ENCODE measurements around a stretch of chr9.

- RRBS, result no CpG with 5 or more reads among the region's 9 CpGs
Observed at GRCh38 chr9:13787304-13787993, 508.0 kb upstream of the MPDZ start.

- RRBS, result no CpG with 5 or more reads among the region's 6 CpGs
Observed at GRCh38 chr9:14086195-14086866, 227.6 kb downstream of the NFIB start.

DNA sequence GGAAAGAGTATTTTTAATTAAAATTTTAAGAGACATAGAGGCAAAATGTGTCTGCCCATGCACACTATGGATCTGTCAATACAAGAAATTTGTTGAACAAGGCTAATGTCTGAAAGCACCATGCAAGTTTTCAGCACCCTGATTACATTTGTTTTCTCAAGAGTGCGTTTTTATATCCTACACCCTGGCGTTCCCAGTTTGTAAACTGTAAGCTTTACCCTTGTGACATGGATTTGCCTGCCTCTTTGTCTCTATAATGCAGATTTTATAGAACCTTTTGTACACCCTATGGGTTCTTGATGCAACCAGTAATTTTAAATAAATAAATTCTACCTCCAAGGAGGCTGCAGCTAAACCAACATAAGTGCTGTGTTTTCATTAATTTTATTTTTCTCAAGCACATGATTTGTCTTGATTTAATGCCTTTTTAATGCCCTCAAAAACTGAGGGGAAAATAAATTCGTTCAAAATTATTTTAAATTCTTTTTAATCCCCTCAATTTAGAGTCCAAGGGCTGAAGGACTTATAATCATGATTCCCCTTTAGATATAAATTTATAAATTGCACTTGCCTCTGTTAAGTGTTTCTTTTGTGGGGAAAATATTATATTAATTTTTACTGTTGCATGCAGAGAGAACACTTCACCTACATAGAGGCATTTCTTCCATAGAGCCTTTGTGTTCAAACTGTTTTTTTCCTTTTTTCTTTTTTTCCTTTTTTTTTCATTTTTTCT lies 226.9 kb downstream of the NFIB start:
- RRBS, result no CpG with 5 or more reads among the region's 3 CpGs

- RRBS, result no CpG with 5 or more reads among the region's 10 CpGs
Observed at GRCh38 chr9:14087773-14088570, 226.0 kb downstream of the NFIB start.

DNA sequence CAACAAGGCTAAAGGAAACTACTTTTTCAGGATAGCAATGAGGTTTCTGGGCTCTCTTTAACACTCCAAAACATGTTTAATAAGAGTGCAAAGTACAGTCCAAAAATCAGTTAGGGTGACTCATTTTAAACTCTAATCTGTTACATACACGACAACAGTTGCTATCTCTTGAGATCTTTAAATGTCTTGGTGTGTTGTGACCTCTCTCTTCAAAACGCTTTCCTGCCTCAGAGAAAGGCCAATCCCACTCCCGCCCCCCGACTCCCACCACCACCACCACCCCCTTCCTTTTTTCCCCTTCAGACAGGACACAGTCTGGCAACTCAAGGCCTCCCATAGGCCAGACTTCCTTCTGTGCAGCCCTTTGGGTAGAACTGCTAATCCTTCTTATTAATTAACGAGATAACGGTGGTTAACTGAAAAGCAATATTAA lies 11.4 kb downstream of the NFIB start:
- RRBS, result no CpG with 5 or more reads among the region's 6 CpGs

DNA sequence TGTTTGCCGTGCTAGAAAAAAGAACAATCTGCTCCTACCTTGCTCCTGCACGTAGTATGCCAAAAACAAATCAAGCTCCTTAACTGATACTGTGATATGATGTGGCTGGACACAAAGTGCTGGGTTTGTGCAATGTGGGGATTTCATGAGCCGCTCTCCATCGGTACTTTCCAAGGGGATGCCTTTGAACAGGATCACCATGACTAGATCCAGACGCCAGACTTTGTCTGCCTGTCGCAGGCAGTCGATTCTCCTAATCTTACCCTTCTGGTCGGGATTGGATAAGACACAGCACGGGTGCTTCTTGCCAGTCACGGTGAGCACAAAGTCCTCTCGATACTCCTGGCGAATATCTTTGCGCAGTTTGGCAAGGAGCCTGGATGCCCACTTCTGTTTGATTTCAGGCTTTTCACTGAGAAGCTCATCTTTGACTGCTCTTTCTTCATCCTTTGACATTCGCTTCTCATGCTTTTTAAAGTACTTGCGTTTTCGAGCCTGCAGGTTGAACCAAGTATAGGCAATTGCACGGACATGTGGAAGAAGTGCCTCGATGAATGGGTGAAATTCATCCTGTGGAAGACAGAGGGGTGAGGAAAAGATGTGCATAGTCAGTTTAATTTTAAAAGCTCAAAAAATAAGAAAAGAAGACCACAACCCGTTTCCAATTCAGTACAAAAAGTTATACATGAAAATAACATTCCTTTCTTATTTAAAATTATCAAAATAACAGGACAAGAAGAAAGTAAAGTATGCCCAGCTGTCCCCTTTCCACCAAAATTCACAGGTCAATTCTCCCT lies 6.8 kb downstream of the NFIB start:
- RRBS, result no CpG with 5 or more reads among the region's 19 CpGs

DNA sequence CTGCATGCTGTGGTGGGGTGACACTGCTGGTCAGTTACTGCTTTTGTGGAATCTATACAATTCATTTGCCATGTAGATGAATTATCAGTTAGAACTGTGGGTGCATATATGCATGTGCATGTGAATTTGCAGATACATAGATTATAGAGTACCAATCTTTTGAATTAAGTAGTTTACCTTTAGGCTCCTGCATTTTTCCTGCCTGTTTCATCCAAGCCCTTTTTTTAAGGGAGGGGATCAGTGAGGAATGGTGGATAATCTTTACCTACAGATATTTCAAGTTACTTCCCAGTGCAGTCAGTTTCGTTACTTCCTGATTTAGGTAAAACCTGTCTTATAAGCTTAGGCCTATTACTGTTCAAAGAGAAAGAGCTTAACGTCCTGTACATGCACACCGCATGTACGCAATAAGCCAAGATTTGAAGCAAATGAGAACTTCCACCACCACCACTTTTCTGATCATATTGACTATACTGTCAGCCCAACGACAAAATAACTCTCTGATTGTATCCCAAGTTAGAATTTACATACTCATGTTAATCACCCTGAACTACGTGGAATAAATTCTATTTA lies 5.3 kb downstream of the NFIB start:
- RRBS, result no CpG with 5 or more reads among the region's 6 CpGs

- RRBS, result no CpG with 5 or more reads among the region's 4 CpGs
Observed at GRCh38 chr9:14311853-14312295, 2.1 kb downstream of the NFIB start.

DNA sequence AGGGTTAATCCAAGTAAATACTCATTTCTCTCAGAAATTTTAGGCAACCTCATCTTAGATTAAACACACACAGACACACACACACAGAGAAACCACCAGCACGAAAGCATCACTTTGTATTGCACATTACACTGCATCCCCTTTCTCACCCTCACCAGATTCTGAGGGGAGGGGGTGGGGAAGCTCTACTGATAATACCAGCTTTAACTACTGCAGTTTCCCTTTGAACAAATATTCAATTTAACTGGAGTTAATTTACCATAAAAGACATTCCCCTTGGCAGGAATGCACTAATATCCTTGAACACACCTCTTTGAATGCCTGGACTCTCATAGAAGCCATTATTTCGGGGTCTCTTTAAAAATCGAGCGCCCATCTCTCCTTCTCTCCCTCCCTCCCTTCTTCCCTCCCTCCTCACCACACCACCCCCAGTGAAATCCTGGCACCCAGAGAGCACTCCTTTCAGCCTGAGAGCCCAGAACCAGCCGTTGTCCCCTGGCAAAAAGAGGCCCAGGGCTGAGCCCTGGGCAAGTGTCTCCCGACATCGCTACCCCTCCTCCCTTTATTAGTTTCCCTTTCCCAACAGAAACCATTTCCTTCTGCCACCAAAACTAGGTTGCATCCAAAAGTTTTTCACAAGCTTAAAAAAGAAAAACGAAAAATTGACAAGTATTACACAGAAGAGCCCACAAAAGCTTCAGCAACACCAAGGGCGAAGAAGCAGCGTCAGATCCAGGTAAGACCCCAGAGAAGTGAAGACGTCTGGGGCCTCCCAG lies 2.9 kb upstream of the NFIB start:
- RRBS, result no CpG with 5 or more reads among the region's 11 CpGs

DNA sequence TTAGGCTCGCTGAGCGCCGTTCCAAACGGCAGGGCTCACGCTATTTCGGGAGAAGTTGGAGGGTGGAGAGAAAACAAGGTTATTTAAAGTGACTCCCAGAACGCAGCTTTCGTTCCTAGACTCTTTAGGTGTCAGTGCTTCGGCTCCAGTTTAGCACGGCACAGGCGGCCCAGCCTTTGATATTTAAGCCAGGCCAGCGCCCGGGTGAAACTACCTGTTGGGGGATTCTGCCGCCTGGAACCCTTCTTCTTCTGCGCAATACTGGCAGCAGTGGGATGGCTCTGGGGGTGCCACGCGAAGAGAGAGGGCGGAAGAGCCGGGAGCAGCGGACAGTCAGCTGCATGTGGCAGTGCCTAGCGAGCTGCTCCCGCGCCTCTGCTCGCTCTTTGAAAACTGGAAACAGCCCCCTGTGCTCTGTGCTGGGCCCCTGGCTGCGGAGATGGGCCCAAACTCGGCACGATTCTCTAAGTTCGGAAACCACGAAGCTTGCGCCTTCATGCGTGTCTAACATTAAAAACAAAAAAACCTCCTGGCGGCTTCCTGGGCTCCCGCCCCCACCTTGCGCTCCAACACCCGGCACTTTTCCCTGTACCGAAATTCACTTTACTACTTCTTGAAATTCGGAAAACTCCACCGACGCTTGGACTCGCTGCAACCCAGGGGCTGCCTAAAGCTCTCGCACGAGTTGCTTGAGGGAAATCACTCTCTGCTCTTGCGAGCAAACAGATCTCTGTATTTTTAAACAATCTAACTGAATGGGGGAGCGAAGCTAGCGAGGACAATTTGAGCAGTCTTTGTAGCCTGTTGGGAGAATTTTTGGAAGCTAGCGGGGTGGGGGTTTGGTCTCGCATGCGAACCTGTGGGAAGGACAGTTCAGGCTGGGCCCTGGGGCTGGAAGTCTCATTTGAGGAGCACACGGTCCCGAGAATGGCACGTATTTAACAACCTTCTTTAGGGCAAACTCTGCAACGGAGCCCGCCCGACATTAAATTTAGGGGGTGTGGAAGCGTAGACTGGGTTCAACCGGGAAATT lies 34.8 kb upstream of the NFIB start:
- RRBS, result 15% methylated on average over 6 of the region's 56 CpGs

DNA sequence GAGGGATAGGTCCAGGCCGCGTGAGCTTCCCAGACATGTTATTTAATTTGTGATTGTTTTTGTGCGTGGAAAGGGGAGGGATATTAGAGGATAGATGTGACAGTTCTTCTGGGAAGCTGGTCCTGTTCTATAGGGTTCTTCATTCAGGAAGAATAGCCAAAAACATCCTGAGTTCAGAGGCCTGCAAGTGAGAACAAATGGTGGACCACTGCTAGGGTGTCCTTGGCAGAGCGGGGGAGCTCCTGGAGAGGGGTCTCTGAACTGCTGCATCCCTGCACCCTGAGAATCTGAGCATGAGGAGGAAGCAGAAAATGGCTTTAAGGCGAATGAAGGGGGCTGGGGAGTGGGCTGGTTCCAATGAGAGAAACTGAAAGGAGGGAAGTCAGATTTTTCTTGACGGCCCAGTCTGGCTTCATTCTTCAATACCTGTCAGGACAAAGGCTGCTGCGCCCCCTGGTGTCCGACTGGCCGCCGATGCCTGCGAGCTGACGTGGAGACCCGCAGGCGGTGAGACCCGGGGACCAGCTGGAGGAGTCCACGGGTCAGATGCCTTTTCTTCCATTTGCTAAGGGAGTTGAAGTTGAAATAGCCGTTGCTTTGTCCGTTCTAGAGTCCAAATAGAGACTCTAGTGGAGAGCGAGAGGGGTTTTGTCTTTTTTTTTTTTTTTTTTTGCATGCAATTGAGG lies 39.4 kb upstream of the NFIB start:
- RRBS, result no CpG with 5 or more reads among the region's 19 CpGs

DNA sequence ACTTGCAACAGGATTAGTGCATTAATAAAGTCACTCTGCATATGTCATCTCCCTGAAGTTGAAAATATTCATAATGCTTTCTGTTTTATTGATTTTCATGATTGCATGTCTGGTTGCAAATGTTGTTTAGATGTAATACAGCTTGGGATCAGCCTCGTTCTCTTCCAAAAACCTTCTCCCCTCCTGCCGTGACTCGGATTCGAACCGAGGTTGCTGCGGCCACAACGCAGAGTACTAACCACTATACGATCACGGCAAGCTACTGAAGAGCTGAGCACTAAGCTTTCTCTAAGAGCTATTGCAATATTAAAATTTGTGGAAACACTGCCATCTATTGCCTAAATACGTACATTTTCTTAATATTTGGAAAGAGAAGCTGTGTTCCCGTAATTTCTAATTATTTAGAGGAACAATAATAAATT lies 119.8 kb upstream of the NFIB start:
- RRBS, result no CpG with 5 or more reads among the region's 11 CpGs

- RRBS, result no CpG with 5 or more reads among the region's 13 CpGs
Observed at GRCh38 chr9:14779367-14780162, 57.0 kb upstream of the CER1 start.

DNA sequence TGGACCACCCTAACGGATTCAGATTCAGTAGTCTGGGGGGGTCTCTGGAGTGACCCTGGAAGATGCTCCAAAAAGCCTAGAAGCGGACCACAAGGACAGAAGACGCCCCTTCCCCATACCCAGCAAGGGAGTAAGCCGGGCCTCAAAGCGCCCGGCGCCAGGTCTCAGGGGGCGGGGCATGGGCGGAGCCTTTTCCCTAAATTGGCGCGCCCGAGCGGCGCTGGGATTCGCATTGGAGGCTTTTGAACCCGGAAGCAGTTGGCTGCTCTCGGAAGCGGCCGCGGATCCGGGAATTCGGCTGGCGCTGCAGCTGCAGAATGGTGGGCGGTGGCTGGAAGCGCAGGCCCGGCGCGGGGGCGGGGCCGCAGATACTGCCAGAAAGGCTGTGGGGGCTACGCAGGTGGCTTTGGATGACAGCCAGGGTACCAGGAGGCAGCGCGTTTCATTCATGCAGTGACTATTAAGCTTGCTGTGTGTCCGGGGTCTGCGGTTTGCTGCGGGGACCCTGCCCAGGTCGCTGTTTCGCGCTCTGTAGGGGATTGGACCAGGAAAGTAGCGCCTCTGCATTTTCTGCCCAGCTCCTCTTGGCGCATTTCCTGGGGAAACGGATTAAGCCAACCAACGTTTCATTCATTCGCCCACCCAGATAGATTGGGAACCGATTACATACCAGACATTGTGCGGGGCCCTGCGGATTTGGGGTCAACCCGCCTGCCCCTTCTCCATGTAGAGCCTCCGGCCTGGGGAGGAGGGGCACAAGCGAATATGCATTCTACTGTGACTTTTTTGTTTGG lies 83.0 kb upstream of the FREM1 start:
- RRBS, result 45% methylated on average over 12 of the region's 50 CpGs

GRCh38 chr9:15293540-15294347 lies 13.3 kb downstream of the TTC39B start:
- RRBS, result no CpG with 5 or more reads among the region's 14 CpGs

GRCh38 chr9:15330502-15331057 lies 23.6 kb upstream of the TTC39B start:
- RRBS, result no CpG with 5 or more reads among the region's 3 CpGs

DNA sequence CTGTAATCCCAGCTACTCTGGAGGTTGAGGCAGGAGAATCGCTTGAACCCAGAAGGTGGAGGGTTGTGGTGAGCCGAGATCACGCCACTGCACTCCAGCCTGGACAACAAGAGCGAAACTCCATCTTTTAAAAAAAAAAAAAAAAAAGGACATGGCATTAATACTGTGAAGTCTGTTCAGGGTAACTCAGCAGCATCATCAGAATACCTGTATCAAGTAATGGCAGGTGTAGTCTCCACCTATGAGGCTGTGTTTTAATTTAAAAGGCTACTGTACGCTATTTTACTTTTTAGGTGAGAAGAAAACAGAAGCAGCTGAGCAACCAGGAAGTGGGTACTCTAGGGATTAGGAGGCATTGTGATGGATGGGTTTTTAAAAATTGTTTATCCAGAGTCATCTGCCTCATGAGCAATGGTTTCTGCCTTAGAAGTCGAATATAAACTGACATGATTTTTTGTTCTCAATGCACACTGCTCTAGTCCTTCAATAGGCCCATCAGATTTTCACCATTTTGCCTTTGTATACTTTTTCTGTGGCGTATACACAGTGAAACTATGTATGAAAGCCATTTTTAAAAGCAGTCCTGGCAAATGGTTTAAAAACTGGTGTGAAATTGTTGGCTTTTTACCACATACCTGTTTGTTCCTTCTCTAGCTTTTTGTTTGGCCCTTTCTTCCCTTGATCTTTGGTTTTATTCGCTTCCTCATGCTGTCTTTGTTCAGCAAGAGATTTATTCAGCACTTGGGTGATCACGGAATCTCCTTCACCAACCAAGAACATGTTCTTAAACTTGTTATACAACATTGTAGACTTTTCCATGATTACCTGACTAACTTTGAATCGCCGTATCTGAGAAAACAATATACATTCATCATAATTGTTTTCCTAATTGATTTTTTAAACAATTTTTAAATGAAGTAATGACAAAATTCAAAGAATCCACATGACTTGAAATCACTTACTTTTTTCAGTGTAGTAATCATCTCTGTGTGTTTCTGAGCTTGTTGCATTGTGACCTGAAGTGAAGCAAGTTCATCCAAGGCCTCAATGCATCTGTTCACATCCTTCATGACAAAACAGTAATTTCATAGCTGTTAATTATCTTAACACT lies 42.4 kb downstream of the PSIP1 start:
- RRBS, result no CpG with 5 or more reads among the region's 11 CpGs

DNA sequence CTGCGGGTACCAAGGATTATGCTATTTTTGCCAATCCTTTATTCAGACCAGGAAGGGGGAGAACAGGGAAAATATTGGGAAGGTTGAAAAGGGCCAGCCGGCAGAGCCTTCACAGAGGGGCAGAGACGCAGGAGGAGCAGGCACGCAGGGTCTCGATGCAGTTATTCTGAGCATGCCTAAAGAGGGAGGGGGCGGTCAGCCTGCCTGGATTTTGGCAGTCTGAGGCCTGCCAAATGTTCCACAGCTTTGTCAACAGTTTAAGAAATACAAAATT lies 553.5 kb downstream of the BNC2 start:
- RRBS, result no CpG with 5 or more reads among the region's 6 CpGs

GRCh38 chr9:16352732-16353074 lies 517.8 kb downstream of the BNC2 start:
- RRBS, result no CpG with 5 or more reads among the region's 2 CpGs

- RRBS, result no CpG with 5 or more reads among the region's 18 CpGs
Observed at GRCh38 chr9:16704651-16705736, 165.5 kb downstream of the BNC2 start.